Osteoblast (primary cell): ENCODE measurements around the gene AGPAT4.

GRCh38 chr6:160084872-160085662 lies 36.5 kb upstream of the SLC22A1 start:
- CAGE, long polyA plus RNA, result no peak
- RRBS, result no CpG with 5 or more reads among the region's 11 CpGs

- CAGE, long polyA plus RNA, result no peak
- RRBS, result no CpG with 5 or more reads among the region's 30 CpGs
These were observed 18.4 kb upstream of the SLC22A1 start for GRCh38 chr6:160102765-160104036.

DNA sequence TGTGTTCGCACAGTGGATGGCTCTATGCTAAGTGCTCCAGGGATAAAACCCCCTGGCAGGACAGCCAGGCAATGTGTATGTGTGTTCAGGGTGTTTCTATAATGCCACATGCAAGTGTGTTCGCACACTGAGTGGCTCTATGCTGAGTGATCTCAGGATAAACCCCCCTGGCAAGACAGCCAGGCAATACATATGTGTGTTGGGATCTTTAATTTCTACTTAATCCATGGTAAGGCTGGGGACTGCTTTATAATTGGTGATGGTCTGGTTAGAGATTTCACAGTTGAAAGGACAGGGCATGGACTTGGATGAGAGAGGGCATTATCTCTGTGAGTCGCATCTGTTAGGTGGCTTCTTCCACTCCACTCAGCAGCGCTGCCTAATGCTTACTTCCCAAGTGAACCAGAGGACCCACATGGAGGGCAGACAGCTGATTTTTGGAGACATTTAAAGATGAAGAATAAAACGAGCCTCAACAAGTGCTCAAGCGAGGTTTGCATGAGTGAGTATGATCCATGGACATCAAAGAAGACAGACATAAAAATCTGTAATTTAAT lies 2.1 kb downstream of the SLC22A3 start:
- CAGE, long polyA plus RNA, result no peak
- RRBS, result no CpG with 5 or more reads among the region's 6 CpGs

DNA sequence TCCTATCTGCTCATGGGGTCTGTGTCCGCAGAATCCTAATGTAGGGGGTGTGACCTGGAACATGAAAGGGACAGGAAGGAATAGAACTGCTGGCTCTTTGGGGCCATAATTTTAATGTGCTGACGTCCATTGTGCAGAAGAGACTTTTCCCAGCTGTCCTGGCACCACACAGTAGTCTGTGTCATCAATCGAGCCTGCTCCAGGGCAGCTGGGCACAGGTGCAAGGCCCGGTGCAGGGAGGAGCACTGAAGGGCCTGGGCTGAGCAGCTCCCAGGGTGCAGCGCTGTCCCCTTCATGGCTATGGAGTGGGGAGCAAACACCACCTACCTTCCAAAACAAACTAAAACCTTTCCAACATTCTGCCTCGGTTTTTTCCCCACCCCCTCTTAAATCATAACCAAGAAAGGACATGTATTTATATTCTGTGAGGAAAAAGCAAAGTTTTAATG lies 8.2 kb downstream of the SLC22A3 start:
- CAGE, long polyA plus RNA, result no peak
- RRBS, result no CpG with 5 or more reads among the region's 6 CpGs

- CAGE, long polyA plus RNA, result no peak
- RRBS, result no CpG with 5 or more reads among the region's 9 CpGs
These were observed 103.8 kb downstream of the SLC22A3 start for GRCh38 chr6:160451690-160452583.

GRCh38 chr6:160521869-160522227 lies 142.2 kb downstream of the LPA start:
- CAGE, long polyA plus RNA, result no peak
- RRBS, result no CpG with 5 or more reads among the region's 4 CpGs

DNA sequence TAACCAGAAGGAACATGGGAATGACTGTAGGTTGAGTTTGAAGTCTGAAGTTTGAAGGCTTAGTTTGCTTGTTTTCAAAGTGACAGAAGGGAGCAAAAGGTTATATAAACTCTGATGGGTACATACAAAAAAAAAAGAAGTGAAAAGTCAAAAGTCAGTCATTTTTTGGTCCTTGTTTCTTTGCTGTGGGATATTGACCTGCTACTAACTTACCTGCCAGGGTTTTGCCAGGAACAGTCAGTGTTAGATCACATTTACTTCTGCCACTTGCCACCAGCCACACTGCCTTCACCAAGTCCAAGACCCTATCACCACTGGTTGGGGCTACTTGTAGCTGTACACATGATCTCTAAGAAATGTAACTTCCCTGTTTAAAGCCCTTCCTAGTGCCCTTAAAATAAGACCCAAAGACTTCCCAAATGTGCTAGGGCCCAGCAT lies 7.0 kb downstream of the PLG start:
- CAGE, long polyA plus RNA, result no peak

DNA sequence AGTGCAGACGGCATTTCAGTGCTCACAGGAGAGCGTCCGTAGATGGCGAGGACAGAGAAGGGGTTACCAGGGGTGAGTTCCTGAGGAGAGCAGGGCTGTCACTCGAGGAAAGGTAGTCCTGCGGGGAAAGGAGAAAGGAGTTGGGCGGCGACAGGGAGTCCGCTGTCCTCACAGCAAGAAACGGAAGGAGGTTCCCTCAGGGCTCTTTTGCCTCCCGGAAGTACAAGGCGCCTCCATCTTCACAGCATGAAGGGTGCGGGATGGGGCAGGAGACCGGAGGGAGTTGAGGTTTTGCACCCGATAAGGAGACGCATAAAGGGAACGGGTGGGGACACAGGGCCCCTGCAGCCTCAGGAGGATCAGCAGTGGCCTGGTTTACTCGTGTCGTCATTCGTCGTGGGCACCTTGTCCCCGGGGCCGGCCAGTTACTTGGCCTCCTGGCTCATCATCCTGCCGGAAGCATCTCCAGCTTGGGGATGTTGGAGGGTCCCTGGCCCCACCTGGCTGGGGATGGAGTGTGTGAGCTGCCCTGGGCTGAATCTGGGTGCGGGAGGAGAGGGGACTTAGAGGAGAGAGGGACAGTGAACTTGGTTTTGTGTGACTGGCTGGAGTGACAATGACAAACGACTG lies 65.4 kb upstream of the MAP3K4 start:
- CAGE, long polyA plus RNA, result no peak
- RRBS, result 89% methylated on average over 4 of the region's 26 CpGs

GRCh38 chr6:161273253-161274354 lies at the start of gene AGPAT4:
Gene AGPAT4, minus strand, starts transcription at chr6:161274061.
- CAGE, long polyA plus RNA, result no peak
- RRBS, result 4% methylated on average over 3 of the region's 28 CpGs

- CAGE, long polyA plus RNA, result no peak
- RRBS, result no CpG with 5 or more reads among the region's 5 CpGs
These were observed 749 bp upstream of the AGPAT4 start for GRCh38 chr6:161274585-161275034.

- CAGE, long polyA plus RNA, result no peak
- RRBS, result no CpG with 5 or more reads among the region's 2 CpGs
These were observed 539.9 kb downstream of the PRKN start for GRCh38 chr6:162187705-162188057.

DNA sequence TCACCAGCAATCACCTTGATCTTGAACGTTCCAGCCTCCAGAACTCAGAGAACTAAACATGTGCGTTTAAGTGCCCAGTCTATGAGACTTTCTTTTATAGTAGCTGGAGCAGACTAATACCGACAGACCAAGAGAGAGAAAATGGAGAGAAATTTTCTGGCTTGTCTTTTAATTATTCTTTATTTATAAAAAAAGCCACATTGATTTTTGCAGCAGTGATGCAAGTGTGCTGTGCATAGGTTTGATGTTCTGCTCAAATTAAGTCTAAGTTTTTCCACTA lies 366.1 kb downstream of the PRKN start:
- CAGE, long polyA plus RNA, result no peak
- RRBS, result no CpG with 5 or more reads among the region's 3 CpGs

DNA sequence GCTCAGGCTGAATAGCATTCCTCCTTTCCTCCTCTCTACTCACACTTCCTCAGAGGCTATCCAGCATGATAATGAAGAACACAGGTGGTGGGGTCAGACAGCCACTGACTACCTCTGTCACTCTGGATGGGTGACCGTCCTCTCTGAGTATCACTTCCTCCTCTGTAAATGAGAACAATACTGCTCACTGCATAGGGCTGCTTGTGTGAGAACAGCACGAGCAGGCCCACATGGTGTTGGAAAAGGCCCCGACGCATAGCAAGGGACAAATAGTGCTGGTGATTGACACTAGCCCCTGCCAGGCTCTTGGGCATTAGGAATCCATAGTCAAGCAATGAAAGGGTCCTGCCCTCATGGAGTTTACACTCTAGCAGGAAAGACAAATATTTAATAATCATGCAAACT lies 239.1 kb downstream of the PRKN start:
- CAGE, long polyA plus RNA, result no peak
- RRBS, result no CpG with 5 or more reads among the region's 4 CpGs

DNA sequence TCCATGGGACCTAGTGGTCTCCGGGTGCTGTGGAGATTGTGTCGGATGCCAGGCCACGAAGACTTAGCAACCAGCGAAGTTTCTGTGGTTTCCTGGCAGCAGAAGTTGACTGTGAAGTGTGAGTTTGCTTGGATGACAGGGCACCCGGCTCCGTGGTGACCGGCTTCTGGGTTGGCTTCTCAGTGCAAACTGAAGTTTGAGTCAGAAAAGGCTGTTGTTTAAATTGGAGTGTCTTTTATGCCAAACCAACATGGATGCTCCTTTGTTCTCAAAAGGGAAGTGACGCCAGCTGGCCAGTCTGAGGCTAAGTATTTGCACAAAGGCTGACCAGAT lies 164.9 kb upstream of the QKI start:
- CAGE, long polyA plus RNA, result no peak
- RRBS, result 5% methylated on average over 3 of the region's 8 CpGs

DNA sequence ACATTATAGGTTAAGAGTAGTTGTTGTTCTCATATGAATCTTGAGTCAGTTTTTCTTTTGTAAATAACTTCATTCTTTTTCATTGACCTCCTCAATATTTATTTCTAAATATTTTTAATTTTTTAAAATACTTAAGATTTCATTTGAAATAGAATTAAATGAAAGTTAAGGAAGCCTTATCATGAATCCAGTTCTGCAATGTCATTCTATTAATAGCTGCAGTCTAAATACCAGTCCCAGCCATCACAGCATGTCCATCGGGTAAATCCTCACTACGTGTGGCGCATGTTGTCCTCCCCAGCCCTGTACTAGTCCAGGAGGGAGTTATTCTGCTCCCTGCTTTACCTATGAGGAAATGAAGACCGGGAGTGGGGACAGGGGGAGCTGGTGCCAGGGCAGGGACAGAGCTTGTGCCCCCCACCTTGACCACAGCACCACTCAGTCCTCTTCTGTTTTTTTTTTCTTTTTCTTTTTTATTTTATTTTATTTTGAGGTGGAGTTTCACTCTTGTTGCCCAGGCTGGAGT lies 125.1 kb upstream of the QKI start:
- CAGE, long polyA plus RNA, result no peak
- RRBS, result no CpG with 5 or more reads among the region's 4 CpGs

DNA sequence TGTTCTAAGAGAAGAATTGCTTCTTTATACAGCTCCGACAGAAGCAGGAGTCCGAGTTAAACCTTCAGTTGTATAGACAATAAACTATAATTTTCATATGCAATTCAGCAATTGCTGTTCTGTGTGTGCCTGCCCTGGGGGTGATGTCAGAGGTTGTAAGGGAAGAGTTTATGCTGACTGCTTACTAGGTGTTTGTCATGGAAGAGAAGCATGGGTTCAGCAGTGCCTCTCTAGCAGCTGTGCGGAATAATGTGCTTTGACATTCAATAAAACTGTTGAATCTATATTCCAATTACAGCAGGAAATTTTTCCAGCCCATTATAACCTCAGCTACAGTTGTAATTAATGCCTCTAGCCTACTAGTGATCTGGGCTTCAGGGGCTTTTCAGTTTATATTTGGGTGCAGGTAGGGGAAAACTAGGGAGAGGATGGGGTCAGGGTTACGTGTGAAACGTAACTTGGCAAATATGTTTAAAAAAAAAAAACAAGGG lies 99.3 kb upstream of the QKI start:
- CAGE, long polyA plus RNA, result no peak
- RRBS, result no CpG with 5 or more reads among the region's 5 CpGs

- CAGE, long polyA plus RNA, result no peak
- RRBS, result 100% methylated on average over 1 of the region's 10 CpGs
These were observed 65.3 kb upstream of the QKI start for GRCh38 chr6:163349115-163349800.

DNA sequence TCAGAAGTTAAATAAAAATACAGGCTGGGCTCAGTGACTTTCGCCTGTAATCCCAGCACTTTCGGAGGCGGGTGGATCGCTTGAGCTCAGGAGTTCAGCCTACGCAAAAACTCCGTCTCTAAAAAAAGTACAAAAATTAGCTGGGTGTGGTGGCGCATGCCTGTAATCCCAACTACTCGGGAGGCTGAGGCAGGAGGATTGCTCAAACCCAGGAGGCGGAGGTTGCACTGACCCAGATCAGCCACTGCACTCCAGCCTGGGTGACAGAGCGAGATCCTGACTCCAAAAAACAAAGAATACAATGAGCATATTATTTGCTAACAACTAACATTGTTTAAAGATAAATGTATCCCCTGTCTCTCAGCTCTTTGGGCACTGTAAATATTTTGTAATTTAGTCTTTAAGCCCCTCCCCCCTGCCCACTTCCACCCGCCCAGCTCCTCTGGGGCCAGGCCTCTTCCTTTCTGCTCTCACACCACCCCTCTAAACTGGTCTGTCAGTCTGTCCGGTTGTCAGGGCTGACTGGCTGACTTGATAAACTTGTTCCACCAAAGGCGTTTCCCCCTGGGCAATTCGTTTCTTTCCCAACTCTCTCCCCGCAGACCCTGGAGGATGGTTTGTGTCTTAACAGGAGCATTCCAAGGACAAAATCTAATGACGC lies 62.4 kb upstream of the QKI start:
- CAGE, long polyA plus RNA, result no peak
- RRBS, result 83% methylated on average over 1 of the region's 16 CpGs

DNA sequence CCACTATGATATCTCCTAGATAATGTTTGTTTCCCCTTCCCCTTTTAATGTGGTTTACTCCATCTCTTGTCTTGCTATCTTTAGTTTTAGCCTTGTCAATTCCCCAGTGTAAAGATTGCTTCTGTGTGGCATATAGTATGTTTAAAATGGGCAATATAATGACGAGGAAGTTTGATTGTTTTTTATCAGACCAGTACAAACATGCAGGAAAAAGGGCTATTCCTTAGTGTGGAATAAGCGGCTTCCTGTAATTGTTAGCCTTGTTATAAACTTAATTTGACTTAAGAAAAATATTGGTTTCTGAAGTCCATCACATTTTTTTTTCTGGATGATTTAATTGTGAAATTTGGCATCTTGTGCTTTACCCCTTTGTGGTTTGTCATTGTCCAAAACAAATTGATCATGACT lies 3.2 kb downstream of the QKI start:
- CAGE, long polyA plus RNA, result no peak
- RRBS, result no CpG with 5 or more reads among the region's 2 CpGs

DNA sequence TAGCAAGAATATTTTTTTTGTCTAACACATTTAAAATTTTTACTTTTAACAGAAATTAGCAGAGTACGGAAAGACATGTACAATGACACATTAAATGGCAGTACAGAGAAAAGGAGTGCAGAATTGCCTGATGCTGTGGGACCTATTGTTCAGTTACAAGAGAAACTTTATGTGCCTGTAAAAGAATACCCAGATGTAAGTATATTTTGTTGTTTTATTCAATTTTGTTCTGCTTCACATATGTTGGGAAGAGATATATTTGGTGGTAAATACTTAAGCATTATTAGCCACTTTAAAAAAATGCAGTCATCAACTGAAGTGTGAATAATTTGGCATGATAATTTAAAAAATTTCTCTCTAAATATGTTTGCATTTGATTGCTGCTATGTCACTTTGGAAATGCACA lies 40.7 kb downstream of the QKI start:
- CAGE, long polyA plus RNA, result no peak
- RRBS, result no CpG with 5 or more reads among the region's 1 CpG